ENCODE results near the gene RXFP1.

GRCh38 chr4:156941680-156942437, 29.7 kb downstream of the PDGFC start:
- PRO-cap: no peak
- RAMPAGE, long total RNA, 4 experiments: no peak in any of the 4 experiments

- PRO-cap: no peak
- RAMPAGE, long total RNA, 4 experiments: no peak in any of the 4 experiments
Observed at GRCh38 chr4:156962316-156963137, 9.1 kb downstream of the PDGFC start.

DNA sequence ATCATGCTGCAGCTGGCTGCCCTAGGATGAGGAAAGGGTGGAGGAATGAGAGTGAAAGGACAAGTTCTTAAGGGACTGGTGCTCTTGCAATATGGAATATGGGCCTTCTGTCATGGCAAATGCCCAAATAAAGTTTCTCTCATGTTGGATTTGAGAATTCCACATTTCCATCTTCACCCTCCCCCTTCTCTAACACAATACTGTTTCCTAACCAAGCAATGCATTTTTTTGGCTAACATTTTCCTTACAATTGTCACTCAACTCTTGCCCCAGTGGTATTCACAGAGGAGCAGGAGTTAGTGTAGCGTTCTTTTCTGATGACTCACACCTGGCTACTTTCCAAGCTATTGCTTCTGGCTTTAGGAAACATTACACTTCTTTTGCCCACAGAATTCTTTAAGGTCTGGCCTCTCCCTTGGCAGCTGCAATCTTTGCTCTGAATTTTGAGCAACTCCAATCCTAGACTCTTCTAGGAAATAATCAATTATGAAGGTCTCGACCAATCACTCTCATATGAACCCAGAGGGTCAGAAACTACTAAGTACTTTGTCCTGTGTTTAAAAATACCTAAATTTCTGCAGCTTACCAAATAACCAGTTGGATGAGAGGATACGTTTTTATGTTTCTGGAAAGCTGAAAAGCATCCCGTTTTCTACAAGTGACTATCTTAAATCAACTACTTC, 27.6 kb upstream of the PDGFC start:
- PRO-cap: no peak
- RAMPAGE, long total RNA, 4 experiments: no peak in any of the 4 experiments

DNA sequence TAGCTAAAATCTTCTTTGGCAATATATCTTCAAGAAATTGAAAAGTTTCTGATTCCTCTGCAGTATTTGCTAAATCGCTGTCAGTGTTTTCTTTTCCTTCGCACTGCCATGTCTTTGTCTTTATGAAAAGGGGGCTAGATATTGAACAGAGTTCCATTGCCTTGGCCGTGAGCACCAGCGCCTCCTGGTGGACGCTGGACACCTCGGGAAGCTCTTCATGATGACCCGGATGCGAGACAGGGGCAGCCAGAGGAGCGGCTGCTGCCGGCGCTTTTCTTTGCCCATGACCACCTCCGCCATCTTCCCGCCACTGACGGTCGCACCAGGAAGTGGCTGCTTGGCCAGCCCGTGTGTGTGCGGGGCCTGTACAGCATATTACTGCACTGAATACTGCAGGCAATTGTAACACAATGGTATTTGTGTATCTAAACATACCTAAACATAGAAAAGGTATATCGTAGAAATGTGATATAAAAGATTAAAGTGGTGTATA, 15.9 kb upstream of the GRIA2 start:
- PRO-cap: no peak
- RAMPAGE, long total RNA, 4 experiments: no peak in any of the 4 experiments

- PRO-cap: no peak
- RAMPAGE, long total RNA, 4 experiments: no peak in any of the 4 experiments
Observed at GRCh38 chr4:157222399-157222822, 1.9 kb downstream of the GRIA2 start.

- PRO-cap: no peak
- RAMPAGE, long total RNA, 4 experiments: no peak in any of the 4 experiments
Observed at GRCh38 chr4:158033131-158033962, 139.5 kb downstream of the GASK1B start.

GRCh38 chr4:158170063-158170389, 2.8 kb downstream of the GASK1B start:
- PRO-cap: no peak
- RAMPAGE, long total RNA, 4 experiments: start-site peak on the plus strand in 1 of 4 experiments, at chr4:158170120-158170299 at its widest, 5 reads per replicate

- PRO-cap: no peak
- RAMPAGE, long total RNA, 4 experiments: start-site peak on the minus strand in 1 of 4 experiments, at chr4:158170664-158170718 at its widest, 112 reads per replicate
Observed at GRCh38 chr4:158170390-158171114, 2.3 kb downstream of the GASK1B start.

GRCh38 chr4:158174618-158174869, 1.7 kb upstream of the GASK1B start:
- PRO-cap: no peak
- RAMPAGE, long total RNA, 4 experiments: no peak in any of the 4 experiments

GRCh38 chr4:158521367-158522091, at the start of gene RXFP1:
RXFP1 (plus strand) TSS chr4:158521882.
- PRO-cap: no peak
- RAMPAGE, long total RNA, 4 experiments: no peak in any of the 4 experiments

DNA sequence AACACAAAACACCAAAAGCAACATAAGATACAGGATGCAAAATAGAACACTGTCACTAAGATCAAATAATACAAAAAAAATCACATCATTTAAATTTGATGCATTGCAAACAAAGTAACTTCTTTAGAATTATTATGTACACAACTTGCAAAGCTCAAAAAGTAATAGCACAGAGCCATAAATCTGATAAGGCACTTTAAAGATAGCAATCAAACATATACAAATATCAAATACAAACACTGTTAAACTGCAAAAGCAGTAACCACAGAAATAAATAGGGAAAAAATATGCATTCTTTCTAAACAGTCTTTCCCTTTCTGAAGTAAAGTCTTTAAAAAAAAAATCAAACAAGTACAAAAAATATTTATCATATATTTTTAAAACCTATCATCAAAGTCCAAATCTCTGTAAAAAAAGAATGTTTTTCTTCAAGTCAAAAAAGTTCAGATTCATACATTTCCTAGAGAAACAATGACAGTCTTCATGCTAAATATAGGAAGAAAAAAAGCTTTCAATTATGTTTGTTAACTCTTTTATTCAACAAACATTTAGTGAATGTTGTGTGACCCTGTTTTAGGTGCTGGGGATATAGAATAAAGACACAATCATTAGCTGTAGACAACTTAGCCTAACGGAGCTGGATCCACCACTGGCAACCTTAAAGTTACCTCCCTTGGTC, 3.0 kb downstream of the C4orf46 start:
- PRO-cap: no peak
- RAMPAGE, long total RNA, 4 experiments: no peak in any of the 4 experiments

GRCh38 chr4:158670615-158671756, 701 bp downstream of the C4orf46 start:
- PRO-cap: no peak
- RAMPAGE, long total RNA, 4 experiments: no peak in any of the 4 experiments

- PRO-cap: no peak
- RAMPAGE, long total RNA, 4 experiments: no peak in any of the 4 experiments
Observed at GRCh38 chr4:158769330-158769787, 533 bp downstream of the FNIP2 start.

DNA sequence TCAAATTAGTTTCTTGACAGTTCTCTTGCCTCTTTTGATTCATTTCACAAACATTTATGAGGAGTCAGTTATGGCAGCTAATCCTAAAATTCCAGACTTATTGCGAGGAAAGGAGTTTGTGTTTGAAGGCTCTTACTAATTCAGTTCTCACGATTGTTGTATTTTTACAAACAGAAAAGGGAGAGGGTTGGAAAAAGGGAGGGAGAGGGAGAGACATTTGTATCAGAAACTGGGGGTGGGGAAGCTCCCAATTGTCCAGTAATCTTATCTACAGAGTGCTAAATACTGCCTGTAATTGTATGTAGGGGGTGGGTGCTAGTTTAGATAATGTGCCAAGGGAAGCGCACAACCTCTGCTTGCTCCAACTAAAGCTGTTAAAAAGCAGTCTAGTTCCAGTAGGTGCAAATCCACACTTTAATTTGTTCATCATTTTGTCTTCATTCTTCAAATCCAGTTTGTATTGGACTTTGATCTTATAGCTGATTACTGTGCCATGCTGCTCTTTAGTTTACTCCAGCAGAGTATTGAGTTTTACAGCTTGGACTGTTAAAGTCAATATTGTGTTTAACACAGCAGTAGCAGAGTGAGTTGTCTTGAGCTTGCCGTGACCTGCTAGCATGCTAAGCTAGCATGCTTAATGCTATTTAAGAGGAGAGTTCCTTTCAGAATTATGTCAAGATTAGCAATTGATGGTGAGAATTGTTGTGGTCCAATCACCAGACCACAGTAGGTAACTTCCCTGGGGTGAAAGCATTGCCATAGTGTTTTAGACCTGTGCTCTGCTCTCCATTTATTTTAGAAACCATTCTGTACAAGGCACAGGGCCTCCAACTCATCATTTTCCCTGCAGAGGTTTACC, 13.9 kb downstream of the FNIP2 start:
- PRO-cap: no peak
- RAMPAGE, long total RNA, 4 experiments: no peak in any of the 4 experiments

DNA sequence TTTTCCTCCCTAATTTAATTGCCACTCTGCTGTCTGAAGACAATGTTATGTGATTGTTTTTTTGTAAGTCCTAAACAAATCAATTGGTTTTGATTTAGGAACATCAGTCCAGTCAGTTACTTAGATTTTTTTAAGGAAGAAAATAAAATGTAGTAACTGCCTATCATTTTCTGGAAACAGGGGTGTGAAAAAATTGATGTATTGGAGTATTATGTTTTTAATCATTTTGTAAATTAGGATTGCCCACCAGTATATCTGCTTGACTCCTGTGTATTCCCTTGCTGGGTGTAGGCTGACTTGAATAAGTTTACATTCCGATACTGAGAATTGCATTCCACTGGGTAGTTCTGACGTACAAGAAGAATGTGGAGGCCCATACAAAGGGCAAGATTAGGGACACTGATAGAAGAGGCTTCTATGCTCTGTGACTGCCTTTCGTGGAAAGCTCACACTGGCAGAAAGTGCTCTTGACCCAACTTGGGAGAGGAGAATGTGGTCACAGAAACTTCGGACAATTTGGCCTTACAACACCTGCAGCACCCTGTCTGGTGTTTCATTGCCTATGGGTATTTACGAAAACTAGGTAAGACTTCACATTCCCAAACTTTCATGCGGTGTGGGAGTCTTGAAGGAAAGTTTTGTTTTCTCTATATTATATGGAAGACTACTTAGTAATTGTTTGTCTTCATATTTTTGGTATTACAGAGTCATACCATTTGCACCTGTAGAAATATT, 126.2 kb downstream of the RAPGEF2 start:
- PRO-cap: no peak
- RAMPAGE, long total RNA, 4 experiments: no peak in any of the 4 experiments

- PRO-cap: no peak
- RAMPAGE, long total RNA, 4 experiments: no peak in any of the 4 experiments
Observed at GRCh38 chr4:159278432-159278932, 175.6 kb downstream of the RAPGEF2 start.

DNA sequence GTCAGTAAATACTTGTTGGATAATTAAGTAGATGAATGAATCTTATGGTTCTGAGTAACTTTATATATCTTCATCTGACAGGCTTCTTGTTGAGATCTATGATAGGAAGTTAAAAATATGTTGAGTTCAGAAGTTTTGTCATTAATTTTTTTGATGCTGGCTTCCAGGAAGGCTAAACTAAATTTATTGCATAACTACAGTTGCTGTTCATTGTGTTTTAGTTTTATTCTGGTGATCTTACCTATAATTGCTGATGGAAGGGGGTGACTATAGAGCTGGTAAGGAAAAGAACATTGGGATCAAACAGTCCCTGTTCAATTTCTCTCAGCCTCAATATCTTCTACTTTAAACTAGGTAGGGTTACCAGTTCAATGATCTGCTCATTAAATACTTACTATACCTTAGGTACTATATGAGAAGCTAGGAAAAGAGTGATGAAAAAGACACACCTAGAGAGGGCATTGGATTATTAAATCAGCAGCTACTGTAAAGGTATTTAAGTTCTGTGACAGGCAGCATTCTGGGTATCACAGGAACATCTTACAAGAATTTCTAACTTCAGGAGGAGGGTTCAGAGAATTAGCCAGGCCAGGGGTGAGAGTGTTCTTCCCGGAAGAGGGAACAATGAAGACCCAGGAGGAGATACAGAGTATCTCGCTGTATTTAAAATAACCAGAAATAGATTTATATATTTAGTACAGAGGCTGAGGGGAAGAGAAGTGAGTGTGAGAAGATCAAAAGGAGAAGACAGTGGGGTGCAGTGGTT, 186.5 kb downstream of the RAPGEF2 start:
- PRO-cap: no peak
- RAMPAGE, long total RNA, 4 experiments: no peak in any of the 4 experiments

GRCh38 chr4:159308254-159309666, 205.9 kb downstream of the RAPGEF2 start:
- PRO-cap: no peak
- RAMPAGE, long total RNA, 4 experiments: no peak in any of the 4 experiments

GRCh38 chr4:159330176-159330748, 227.4 kb downstream of the RAPGEF2 start:
- PRO-cap: no peak
- RAMPAGE, long total RNA, 4 experiments: no peak in any of the 4 experiments

DNA sequence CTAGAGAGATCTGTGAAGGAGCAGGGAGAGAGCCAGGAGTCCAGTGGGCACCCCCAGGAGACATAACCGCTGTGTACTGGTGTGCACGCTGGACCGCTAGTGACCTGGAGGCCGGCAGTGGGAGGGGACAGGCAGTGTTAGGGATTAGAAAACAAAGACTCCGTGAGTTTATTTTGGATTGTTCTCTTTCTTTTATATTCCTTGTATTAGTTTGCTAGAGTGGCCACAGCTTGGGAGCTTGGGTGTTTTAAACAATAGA, 266.3 kb downstream of the RAPGEF2 start:
- PRO-cap: no peak
- RAMPAGE, long total RNA, 4 experiments: no peak in any of the 4 experiments